LUHMES (cell line): ENCODE results near the genes LYG1 and AFF3.

DNA sequence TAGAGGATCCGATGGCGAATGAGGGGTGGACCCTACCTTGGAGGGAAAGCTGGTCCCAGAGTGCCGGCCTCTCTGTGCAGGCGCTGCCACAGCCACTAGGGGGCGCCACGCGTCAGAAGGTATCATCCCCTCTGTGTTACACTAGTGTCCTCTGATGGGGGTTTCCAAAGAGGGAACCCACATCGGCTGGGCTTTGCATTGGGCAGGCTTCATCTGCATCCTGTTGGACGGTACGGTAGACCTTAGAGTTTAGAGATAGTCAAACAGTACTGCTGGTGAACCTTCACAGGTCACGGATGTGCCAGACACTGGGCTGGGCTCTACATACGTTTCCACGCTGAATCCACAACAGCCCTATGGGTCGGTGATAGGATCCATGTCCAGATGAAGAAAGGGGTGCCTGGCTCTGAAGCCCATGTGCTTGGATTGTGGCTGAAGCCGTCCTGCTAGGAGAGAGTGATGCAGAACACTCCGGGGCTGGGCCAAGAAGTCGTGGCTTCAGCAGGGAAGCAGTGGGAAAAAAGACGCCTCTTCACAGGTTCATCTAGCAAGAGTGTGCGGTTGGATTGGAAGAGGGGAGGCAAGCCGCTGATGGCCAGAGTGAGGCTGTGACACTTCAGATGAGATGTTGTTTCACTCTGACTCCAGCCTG, 38.9 kb downstream of the COA5 start:
- PRO-cap = no peak

DNA sequence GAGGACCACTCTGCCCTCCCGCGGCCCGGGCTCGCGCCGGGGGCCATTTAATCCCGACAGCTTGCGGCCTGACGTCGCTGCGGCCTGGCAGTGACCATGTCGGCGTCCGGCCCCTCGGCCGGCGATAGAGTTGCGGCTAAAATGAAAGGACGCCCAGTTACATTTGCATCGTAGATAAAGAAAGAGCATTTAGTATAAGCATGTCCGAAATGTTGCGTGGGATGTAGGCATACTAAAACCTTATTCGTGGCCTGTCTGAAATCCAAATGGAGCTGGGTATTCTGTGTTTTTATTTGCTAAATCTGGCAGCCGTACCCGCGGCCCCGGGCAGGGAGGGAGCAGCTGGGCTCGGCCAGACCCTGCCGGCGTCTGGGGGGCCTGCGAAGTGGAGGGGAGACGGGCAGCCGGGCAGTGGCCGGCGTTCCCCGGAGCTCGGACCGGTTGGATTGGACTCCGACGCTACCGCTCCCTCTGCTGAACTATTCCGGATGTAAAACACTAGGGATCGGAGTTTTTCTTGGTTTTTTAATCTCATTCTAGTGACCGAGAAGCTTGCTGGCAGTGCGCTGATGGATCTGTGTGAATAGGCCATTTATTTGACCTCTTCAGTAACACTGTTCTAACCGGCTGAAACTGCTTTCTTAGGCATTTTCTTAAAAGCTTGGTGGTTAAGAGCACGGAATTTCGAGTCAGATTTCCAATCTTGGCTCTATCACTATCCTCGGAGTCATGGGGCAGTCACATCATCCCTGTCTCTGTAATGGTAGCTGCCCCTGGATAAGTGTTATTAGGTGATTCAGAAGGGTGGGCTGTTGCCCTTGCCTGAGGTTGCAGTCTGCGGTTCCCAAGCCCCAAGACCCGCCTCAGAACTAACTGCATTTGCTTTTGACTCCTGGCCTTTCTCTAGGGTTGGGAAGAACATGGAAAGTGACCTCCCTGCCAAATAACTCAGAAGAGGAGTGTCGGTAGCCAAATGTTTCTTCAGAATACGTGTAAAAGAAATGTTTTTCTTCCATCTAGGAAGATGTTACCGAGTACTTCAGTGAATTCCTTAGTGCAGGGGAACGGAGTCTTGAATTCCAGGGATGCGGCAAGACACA, 697 bp downstream of the UNC50 start:
- PRO-cap = no peak

GRCh38 chr2:98661915-98662312, 53.5 kb downstream of the UNC50 start:
- PRO-cap = no peak

DNA sequence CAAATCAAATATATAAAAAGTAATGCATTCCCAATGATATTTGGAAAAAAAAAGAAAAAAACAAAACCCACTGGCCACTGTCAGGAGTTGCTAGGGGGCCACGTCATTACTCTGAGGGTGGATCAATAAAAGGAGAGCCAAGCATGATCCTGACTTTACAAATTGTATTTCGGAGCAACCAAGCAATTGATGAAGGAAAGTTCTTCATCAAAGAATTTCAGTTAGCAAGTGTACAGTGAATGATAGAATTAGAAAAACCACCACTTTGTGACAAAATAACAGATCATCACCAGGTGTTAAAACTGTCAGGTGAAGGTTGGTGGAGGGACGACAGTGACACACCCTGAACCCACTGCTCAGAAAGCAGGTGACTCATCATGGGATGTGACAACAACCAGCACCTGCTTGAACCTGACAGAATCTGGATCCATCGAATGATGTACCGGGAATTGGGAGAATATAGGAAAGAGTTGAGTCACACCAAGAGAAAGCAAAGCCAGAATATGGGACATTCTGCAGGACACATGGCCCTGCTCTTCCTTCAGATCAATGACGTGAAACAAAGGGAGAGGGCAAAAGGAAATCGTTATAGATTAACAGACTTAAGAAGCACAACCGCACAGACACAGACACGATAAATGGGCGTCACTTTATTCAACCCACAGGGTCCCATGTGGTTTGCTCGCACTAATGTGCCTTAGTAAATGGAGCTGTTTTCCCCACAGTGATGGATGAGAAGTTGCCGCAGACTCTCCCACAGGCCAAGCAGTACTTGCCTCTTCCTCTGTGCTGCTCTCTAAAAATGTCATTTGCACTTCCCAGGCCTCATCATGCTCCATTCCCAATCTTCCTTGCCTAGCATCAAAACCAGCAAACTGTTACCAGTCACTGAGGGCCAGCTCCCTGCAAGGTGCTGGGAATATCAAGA, 100.2 kb downstream of the CRACDL start:
- PRO-cap = no peak

GRCh38 chr2:98912370-98913090, 23.5 kb downstream of the CRACDL start:
- PRO-cap = no peak

DNA sequence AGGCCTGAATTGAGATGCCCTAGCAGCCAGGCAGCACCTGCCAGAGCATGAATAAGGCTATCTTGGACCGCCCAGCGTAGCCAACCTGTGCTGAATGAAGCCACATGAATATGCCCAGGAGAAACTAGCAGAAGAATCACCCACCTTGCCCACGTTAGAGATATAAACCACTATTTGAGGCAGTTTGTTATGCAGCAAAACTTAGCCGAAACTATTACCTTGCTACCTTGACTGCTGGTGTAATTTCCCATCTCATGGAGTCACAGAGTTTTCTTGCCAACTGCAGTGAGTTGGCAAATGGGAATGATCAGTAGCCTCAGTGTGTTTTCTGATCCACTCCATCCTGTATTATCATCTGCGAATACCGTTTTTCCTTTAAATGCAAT, 676 bp downstream of the TSGA10 start:
- PRO-cap = no peak

- PRO-cap = no peak
These were observed 17.0 kb downstream of the MRPL30 start for GRCh38 chr2:99197877-99198504.

- PRO-cap = no peak
These were observed at the start of gene LYG1 for GRCh38 chr2:99301001-99301513. Gene LYG1 (minus strand): TSS chr2:99301197.

DNA sequence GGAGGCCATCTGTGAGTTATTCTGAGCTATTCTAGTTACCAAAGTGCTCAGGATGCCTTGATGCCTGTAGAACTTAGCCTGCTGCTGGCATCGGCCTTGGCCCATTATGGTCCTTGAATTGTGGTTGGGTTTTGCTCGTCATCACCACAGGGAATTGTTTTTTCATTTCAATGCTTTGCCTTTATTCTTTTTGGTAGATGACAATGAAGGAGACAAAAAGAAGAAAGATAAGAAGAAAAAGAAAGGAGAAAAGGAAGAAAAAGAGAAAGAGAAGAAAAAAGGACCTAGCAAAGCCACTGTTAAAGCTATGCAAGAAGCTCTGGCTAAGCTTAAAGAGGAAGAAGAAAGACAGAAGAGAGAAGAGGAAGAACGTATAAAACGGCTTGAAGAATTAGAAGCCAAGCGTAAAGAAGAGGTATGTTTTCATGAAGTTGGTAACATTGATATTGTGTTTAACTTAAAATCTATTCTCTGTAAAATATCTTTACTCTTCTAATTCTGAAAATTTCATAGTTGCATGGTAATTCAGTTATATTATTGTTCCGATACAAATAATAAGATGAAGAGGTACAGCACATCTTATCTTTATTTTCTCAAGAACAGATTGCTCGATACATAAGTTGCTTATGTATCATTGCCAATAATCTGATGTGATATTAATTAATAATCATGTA, 26.4 kb downstream of the EIF5B start:
- PRO-cap = no peak

GRCh38 chr2:99368355-99368821, 31.2 kb downstream of the EIF5B start:
- PRO-cap = no peak

- PRO-cap = no peak
These were observed 34.2 kb downstream of the EIF5B start for GRCh38 chr2:99371431-99371815.

GRCh38 chr2:99449127-99449969, 40.5 kb downstream of the REV1 start:
- PRO-cap = no peak

- PRO-cap = no peak
These were observed 320.7 kb downstream of the AFF3 start for GRCh38 chr2:99821593-99822172.

DNA sequence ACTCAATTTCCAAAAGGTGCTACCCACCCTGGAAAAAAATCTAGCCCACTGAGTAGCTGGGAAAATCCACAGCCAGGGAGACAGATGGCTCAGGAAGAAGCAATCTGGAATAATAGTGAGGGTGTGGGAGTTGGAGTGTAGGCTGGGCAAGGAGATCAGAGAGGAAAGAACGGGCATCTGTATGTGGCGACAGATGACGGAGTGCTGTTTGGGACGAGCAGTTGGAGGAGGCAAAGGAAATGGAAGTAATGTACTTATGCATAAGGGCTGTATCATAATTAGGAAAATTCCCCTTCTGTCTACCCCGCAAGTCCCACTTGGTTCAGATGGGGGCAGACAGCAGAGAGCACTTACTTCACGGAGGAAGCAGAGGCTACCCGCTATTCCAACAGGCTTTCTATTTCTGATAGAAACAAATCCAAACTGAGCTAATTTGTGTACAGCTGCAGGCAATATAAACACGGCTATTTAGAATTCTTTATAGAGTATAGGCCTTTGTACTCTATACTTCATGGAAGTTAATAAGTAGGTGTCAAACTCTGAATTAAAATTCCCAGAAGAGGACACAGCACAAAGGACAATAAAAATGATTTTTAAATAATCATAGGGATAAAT, 261.7 kb downstream of the AFF3 start:
- PRO-cap = no peak

GRCh38 chr2:100107977-100108523, 34.3 kb downstream of the AFF3 start:
- PRO-cap = no peak

- PRO-cap = no peak
These were observed 1.9 kb downstream of the AFF3 start for GRCh38 chr2:100140485-100140985.

GRCh38 chr2:100142436-100142941, at the start of gene AFF3:
Gene AFF3 (minus strand): TSS chr2:100142590.
- PRO-cap = no peak

GRCh38 chr2:100178059-100178384, 35.6 kb upstream of the AFF3 start:
- PRO-cap = no peak

DNA sequence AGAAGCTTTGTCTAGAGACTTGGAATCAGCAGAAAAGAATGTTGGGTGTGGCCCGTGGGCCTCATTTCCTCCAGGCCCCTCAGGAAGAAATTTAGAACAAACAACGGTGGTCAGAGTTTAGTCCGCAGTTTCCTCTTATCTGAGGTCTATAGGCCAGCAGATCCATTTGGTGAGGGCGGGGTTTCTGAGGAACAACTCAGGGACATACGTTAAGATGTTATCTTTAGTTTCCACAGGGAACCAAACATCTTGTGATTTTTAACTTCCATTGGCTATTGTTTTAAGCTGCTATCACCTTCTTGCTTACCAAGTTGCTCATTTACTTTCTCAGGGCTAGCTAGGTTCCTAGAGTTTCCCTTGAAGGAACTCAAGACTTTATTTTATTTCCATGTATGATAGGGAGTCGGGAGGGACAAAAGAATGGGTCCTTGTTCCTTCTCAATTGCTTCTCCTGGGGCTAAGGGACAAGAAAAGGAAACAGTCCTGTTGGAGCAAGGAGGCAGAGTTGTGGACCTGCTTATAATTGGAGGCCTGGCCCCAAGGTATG, 51.1 kb upstream of the AFF3 start:
- PRO-cap = no peak

- PRO-cap = no peak
These were observed 80.6 kb downstream of the PDCL3 start for GRCh38 chr2:100643309-100643908.